HT-29 (cell line): ENCODE data around the genes PLXND1 and TF.

DNA sequence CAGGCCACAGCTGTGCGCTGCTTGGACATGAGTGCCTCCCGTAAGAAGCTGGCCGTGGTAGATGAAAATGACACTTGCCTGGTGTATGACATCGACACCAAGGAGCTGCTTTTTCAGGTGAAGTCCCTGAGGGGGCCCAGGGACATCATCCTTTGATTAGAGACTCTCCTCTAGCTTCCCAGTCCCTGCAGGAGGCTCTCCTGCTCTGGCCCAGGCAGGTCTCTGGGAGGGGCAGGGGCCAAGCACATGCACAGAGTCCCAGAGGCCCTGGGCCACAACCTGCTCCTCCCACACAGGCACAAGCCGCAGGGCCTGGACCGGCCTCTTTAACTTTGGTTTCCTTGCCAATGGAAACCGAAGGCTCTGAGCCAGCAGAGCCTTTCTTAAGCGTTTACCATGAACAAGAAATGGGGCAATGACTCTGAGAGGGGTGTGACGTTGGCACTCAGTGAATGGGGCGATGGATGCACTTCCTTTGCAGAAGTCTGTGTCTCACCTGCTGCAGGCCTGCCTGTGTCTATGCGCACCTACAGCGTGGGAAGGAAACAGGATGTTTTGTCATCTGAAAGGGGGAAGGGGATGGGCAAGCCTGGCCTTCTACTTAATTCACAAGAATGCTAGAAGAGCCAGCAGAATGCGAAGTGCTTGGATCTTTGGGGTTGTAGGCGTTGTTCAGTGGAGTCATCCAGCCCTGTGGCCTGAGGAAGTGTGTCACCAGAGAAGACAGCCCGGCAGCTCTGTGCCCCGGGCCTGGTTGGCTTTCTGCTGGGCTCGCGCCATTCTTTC, 41.7 kb downstream of the IFT122 start:
- RAMPAGE, long total RNA = no peak

DNA sequence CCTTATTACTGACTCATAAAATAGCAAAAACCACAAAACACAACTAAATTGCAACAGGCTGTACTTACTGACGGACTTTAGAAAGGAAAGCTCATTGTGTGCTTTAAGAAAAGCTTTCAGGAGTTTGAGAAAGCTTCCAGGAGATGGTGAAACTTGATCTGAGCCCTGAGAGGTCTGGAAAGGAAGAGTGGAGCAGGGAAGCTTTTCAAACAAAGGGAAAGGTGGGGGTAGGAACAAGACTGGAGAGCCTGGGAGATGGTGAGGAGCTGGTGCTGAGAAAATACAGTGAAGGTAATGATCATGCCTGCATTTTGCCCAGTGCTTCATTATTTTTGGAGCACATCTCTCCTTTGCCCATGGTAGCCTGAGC, 42.0 kb upstream of the RHO start:
- RAMPAGE, long total RNA = no peak

GRCh38 chr3:129591868-129592431, 14.5 kb downstream of the PLXND1 start:
- RAMPAGE, long total RNA = no peak

- RAMPAGE, long total RNA = no peak
Observed at GRCh38 chr3:129606098-129606860, at the start of gene PLXND1. Gene PLXND1 (minus strand): TSS chr3:129606676.

GRCh38 chr3:129611748-129612667, 5.5 kb upstream of the PLXND1 start:
- RAMPAGE, long total RNA = no peak

- RAMPAGE, long total RNA = no peak
Observed at GRCh38 chr3:129827645-129828695, 65.5 kb downstream of the TMCC1 start.

DNA sequence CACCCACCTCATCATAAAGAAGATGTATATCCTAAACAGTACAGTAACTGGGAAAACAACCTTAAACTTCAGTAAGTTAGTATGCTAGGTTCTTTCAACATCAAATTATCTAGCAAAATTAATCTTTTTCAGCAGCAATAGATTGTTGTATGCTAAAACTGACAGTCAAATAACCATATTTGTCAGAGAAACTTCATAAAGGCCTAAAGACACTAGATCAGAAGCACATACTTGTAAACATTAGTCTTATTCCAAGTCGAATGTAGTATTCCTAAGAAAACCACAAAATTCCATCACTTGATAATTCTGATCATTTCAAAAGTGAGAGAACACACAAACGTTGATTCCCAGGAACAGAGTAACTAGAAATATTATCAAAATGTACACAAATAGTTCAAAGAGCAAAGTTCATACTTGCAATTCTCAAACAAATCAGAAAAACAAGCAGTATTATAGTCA, 13.6 kb downstream of the PIK3R4 start:
- RAMPAGE, long total RNA = no peak

DNA sequence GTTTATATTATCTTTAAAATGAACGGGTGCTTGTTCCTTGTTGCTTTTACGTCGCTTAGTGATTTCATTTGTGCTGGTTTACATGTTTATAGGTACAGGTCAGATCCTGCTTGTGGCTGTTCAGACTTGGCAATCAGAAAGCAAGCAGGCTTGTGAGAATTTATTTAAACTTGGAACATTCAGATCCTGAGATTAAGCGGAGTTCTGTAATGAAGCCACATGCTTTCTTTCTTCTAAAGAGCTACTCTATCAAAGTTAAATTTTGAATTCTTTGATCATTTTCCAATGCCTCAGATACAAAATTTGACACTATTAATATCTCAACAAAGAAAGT, 43.0 kb upstream of the ATP2C1 start:
- RAMPAGE, long total RNA = no peak

DNA sequence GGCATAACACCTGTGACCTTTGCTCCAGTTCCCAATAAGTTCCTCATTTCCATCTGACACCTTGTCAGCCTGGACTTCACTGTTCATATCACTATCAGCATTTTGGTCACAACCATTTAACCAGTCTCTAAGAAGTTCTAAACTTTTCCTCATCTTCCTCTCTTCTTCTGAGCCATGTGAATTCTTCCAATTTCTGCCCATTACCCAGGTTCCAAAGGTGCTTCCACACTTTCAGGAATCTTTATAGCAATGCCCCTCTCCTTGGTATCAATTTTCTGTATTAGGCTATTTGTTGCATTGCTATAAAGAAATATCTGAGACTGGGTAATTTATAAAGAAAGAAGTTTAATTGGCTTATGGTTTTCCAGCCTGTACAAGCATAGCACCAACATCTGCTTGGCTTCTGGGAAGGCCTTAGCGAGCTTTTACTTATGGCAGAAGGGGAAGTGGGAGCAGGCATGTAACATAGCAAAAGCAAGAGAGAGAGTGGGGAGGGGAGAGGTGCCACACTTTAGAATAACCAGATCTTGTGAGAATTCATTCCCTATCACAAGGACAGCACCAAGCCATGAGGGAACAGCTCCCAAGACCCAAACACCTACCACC, 37.2 kb upstream of the NUDT16 start:
- RAMPAGE, long total RNA = no peak

GRCh38 chr3:131386670-131387018, 5.1 kb downstream of the NUDT16 start:
- RAMPAGE, long total RNA = no peak

GRCh38 chr3:132158635-132159085, 123.8 kb upstream of the CPNE4 start:
- RAMPAGE, long total RNA = no peak

GRCh38 chr3:132303379-132303787, 13.8 kb upstream of the ACP3 start:
- RAMPAGE, long total RNA = no peak

GRCh38 chr3:132396987-132397244, 20.4 kb upstream of the DNAJC13 start:
- RAMPAGE, long total RNA = no peak

- RAMPAGE, long total RNA = no peak
Observed at GRCh38 chr3:132419955-132420429, 2.7 kb downstream of the DNAJC13 start.

DNA sequence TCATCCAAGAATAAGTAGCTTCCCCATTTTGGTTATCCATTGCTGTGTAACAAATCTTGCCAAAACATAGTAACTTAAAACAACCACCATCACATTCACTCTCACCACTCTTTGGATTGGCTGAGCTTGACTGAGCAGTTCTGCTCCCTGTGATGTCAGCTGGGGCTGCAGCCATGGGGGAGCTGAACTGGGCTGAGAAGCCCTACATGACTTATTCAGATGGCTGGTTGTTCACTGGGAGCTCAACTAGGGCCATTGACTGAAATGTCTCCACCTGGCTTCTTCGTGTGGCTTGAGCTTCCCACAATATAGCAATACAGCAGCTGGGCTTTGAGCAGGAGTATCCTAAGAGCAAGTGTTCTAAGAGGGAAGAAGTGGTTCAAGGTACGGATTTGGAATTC, 36.8 kb upstream of the CDV3 start:
- RAMPAGE, long total RNA = no peak

- RAMPAGE, long total RNA = no peak
Observed at GRCh38 chr3:133583851-133584194, 10.3 kb downstream of the CDV3 start.

- RAMPAGE, long total RNA = no peak
Observed at GRCh38 chr3:133745785-133746875, at the start of gene TF. Gene TF (plus strand): TSS chr3:133746393.

DNA sequence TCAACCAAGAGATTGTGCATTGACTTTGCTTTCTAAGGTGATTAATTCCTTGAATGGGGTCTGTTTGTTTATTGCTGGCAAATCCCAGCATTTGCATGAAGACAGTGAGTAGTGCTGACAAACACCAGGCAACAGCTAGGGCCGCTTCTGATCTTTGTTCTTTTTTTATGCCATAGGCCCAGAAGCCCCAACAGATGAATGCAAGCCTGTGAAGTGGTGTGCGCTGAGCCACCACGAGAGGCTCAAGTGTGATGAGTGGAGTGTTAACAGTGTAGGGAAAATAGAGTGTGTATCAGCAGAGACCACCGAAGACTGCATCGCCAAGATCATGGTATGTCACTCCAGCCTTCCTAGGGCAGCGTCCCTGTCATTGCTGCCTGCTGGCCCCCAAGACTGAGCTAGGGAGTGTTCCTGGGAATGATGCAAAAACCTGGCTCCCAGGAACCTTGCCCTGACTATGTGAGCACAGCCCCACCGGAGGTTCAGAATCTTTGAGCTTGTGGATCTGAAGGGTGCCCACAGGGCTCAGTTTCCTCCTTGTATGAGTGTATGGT, 12.9 kb downstream of the TF start:
- RAMPAGE, long total RNA = no peak

GRCh38 chr3:133949329-133949835, 53.7 kb upstream of the RAB6B start:
- RAMPAGE, long total RNA = no peak

- RAMPAGE, long total RNA = no peak
Observed at GRCh38 chr3:134052340-134052657, 22.6 kb upstream of the SLCO2A1 start.